Colic lymph node (tissue), 1 donor: ENCODE measurements around a stretch of chr2.

- PRO-cap, result no peak
These were observed 8.3 kb upstream of the ATP6V1E2 start for GRCh38 chr2:46550425-46551241.

DNA sequence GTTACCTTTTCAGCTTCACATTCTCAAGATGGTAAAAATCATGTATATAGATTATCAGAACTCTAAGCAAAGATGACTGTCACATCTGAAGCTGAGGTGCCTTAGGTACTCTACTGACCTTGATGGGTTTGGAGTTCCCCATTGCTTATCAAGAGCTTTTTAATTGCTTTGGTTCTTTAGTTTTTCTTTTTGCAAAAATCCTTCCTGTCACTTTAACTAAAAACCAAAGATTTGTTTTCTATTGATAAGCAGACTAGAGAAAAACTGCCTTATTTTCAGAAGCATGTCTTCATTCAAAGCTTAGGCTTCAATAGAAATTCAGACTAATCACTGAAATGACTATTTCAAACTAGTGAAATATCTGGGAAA is 33.5 kb downstream of the PIGF start:
- PRO-cap, result no peak

- PRO-cap, result no peak
These were observed 36.3 kb downstream of the CRIPT start for GRCh38 chr2:46653355-46653675.

- PRO-cap, result no peak
These were observed 7.4 kb downstream of the SOCS5 start for GRCh38 chr2:46706353-46707041.

DNA sequence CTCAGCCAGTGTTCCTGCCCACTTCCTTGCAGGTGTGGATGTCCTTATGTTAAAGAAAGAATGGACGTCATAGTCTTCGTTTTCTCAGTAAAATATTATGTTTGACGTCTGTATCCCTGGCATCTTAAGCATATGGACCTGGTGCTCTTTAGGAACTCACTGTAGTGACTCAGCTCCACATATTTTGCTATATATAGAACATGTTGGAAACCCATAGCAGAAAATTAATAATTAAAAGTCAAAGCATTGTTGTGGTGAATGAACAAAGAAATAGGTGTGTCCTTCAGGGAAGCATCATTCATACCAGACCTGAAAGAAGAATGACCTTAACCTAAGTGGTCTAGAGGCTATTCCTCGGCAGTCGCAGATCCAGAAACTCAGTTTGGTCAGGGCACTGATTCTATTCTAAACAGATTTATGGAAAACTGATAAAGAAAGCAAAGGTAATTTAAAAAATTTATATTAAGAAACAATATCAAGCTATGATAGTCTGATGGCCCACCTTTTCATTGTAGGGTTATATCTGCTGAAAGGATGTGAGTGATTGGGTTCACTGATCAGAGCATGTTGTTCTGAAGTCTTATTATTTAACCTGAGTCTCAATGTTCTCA is 20.5 kb downstream of the SOCS5 start:
- PRO-cap, result no peak

GRCh38 chr2:46759223-46759812 is 60.2 kb downstream of the SOCS5 start:
- PRO-cap, result no peak

DNA sequence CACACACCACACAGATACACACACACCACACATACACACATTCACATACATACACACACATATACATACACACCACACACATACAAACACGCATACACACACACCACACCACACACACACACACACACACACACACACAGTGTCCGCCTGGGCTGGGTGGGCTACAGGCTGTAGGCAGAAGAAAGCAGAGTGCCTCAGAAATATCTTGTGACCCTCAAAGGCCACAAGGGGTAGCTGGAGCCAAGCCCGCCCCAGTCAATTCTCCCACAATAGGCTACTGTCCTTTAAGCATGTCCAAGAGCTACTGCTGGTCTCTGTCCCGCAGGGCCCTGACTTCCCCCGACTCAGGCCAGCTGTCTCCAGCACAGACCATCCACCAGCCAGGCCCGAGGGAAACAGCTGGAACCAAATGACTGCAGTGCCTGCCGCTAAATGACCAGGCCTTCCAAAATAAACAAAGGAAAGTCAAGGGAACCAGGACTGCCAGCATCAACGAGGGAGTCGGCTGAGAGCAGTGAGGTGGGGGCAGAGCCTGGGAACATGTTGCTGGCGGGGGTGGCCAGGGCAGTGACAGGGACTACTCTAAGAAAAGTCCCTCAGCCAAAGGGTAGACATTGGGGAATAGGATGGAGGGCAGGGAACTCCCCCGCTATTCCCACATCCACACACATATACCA is 36.7 kb downstream of the MCFD2 start:
- PRO-cap, result no peak

DNA sequence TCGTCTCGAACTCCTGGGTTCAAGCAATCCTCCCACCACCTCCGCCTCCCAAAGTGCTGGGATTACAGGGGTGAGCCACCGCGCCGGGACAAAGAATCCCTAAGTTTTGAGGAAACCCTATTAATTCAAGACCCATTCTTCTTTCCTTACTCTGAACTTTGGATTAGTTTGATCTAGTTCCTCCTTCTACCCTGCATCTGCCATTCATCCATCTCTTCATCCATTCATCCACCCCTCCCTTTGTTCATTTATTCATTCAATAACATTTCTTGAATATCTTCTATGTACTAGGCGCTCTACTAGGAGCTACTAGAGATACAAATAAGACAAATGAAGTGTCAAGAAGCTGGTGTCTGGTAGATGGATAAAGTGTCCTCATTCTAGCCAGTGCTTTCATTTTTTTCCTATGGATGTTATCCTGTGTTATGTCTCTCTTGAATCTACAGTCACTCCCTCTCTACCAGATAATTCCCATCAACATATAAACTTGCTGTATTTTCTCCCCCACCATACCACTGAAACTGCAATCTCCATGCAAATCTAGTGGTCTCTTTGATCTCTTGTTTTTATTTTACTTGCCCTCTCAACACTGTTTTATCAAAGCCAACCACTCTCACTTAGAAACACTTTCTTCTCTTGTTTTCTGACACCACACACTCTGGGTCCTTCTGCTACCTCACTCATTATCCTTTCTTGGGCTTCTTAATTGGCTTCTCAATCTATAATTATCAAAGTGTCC is 1.8 kb upstream of the MCFD2 start:
- PRO-cap, result no peak

DNA sequence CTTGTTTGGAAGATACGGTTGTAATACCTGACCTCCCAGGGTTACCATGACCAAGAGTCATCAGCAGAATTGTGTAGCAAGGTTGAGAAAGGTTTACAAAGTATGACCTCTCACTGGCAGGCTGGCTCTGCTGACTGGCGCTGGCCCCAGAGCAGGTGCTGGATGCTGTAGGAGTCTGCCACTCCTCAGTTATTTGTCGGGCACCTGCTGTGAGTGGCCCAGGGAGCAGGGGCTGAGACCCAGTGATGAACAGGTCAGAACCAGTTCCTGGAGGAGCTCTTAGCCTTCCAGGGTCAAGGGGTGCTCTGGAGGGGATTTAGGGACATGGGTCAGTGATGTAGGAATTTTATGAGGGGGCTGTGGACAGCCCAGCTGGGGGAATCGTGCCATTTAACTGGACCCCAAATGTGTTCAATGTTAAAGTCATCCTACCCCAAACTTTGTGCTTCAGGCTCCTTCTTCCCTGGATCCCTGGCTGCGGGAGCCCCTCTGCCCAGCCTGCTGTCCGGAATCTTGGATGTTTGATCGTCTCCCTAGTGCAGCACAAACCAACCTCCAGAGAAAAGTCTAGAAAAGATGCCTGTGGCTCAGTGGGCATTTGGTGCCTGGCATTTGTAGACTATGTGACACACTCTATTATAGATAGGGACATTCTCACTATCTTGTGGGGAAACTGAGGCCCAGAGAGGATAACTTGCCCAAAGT is 16.4 kb downstream of the TTC7A start:
- PRO-cap, result no peak

GRCh38 chr2:46967952-46968351 is 26.9 kb downstream of the TTC7A start:
- PRO-cap, result no peak

DNA sequence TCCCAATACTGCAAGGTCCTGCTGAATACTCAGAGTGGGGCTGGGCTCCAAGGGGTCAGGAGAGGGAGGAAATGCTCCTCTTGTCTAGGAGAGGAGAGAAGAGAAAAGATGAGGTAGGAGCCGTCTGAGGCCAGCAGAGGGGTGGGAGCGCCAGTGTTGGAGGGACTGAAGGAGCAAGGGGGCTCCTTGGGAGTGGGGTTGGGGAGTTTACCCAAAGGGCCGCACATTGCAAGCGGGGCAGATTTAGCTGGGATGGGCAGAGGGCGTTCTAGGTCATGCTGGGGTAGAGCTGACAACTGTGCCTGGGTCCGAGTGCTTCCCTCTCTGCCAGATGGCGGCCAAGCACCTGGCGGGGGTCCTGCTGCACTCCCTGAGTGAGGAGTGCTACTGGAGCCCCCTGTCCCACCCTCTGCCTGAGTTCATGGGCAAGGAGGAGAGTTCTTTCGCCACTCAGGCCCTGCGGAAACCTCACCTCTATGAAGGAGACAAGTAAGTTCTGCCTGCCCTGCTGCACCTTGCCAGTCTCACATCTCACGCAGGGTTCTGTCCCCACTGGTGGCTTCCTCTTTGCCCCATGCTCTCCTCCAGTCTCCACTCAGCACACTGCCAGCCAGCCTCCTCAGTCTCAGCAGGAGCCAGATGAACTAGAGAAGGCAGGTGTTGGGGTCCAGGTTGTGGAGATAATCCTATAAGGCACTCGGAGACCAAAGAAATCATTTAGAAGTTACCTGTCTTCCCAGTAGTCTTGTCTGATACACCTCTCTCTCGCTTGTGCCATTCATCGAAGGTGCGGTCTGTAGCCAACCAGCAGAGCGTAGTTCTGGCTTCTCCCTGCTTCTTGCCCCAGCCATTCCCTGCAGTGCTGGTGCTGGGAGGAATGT is 53.2 kb downstream of the TTC7A start:
- PRO-cap, result no peak

- PRO-cap, result no peak
These were observed 87.3 kb downstream of the TTC7A start for GRCh38 chr2:47028237-47028731.

- PRO-cap, result no peak
These were observed 100.1 kb downstream of the TTC7A start for GRCh38 chr2:47041079-47041531.

- PRO-cap, result no peak
These were observed 79.7 kb downstream of the STPG4 start for GRCh38 chr2:47075295-47075877.

DNA sequence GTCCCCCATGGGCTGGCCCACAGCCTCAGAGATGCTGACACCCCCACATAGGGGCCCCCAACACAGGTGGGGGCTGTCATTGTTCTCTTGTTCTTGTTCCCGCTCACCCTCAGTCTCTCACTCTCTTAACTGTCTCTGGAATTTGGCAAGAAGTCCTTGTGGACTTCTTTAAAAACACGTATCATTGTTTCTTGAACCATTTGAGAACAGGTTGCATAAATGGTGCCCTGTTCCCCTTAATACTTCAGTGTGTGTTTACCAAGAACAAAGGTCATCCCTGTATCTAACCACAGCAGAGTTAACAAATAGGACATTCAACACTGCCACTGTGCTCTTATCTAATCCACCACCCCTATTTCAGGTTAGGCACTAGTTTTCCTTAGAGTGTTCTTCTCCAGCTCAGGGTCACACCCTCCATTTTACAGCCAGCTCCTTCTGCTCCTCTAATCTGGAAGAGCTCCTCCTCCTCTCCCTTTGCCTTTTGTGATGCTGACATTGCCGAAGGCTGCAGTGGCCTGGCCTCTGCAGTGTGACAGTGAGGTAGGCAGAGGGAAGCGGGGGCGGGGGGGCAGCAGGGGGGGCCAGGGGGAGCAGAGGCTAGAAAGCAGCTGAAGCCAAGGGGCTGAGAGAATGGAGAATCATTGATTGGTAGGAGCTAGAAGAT is 76.1 kb downstream of the STPG4 start:
- PRO-cap, result no peak

DNA sequence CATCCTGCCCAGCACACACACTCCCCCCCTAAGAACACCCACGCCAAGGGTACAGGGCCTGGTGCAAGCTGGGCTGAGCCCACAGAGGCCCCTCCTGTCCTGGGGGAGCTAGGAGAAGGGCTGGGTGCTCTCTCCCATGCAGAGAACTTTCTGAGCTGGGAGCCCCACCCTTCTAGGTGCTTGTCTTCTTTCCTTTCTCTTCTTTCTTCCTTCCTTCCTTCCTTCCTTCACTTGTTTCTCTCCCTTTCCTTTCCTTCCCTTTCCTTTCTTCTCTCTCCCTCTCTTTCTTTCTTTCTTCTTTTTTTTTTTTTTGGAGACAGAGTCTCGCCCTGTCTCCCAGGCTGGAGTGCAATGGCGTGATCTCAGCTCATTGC is 74.9 kb downstream of the STPG4 start:
- PRO-cap, result no peak

GRCh38 chr2:47086065-47087015 is 68.8 kb downstream of the STPG4 start:
- PRO-cap, result no peak

- PRO-cap, result no peak
These were observed 1.9 kb downstream of the CALM2 start for GRCh38 chr2:47174503-47174784.

DNA sequence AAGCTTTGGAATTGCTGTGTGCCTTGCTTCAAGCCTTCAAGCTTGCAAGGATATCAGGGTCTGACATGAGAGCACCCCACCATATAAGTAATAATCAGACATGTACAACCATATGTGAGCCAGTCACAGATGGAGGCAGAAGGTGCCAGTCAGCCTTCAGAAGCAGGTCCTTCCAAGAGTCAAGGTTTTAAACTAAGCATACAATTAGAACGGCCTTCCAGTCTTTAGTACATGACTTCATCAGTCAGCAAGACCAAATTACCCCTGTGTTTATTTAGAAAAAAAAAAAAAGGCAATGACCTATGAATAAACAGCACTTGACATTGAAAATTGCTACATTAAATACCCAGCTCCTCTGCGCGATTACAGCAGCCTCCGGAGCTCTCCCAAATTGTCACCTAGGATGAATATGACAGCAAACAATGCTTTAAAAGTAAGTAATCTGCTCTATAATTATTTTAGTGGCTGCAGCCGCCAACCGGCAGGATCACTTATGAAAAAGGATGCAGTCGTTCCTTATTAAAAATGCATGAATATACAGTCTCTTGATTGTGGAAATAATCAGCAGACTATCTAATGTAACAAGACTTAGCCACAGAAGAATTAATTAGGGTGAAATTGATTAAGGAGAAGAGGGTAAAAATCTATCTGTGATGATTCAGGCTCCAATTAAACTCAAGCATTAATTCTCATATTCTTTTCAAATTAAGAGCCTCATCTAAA is 50.4 kb upstream of the CALM2 start:
- PRO-cap, result no peak

GRCh38 chr2:47344778-47345881 is 24.0 kb upstream of the EPCAM start:
- PRO-cap, result no peak